Peritoneum (tissue), 1 donor: ENCODE measurements around the genes ACSBG2, CRB3 and GPR108.

GRCh38 chr19:5669417-5669991 is 10.8 kb downstream of the MICOS13 start:
- PRO-cap: no peak

DNA sequence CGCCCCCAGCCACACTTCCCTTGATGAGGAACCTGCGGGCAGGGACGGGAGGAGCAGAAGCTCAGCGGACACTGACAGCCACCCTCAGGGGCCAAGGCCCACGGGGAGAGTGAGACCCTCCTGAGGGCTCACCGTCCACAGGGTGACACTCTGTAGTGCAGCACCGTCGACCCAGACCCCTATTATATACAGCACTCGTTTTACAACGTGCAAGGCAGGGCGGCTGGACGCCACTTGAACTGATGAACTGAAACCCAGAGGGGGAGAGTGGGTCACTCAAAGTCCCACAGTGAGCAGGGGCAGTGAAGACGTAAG is 627 bp downstream of the MICOS13 start:
- PRO-cap: no peak

DNA sequence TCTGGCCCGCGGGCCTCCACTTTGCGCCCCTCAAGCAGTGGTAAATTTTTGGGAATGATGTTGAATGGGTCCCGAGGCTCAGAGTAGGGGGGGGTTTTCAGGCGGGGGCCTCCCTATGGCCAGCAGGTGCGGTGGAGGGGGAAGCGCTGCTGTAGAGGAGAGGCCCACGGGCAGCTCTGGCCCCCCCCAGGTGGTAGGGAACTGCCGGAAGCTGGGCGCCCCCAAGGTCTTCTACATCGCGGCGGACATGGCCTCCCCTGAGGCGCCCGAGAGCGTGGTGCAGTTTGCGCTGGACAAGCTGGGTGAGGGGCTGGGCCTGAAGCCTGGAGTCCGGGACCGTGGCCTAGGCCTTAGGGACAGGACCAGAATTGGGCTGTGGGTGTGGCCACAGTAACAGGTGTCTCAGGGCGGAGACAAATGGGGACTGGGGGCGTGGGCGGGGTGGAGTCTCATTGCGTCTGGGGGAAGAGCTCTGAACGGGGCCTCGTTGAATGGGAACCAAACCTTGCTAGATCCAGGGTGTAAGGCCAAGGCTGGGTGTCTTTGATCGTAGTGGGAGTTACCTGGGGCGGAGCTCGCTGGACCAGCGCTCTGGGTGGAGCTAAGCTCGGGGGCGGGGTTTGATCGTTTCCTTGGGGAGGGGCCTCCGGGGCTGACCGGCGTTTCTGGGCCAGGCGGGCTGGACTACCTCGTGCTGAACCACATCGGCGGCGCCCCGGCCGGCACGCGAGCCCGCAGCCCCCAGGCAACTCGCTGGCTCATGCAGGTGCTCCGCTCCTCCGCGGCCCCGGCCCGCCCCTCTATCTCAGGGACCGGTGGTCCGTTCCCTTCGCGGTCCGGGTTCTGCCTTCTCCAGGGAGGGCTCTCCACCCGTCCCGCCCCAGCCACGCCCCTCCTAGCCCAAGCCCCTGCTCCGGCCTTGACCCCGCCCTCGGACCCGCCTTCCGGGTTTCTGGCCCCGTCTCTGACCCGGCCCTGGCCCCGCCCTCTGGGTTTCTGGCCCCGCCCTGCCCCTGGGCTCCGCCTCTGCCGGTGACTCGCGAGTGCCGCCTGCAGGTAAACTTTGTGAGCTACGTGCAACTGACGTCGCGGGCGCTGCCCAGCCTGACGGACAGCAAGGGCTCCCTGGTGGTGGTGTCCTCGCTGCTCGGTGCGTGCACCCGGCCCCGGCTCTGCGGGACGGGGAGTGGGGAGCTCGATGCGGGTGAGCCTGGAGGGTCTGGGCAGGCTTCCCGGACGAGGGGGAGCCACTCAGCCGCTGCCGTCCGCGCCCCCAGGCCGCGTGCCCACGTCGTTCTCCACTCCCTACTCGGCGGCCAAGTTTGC is 3.4 kb upstream of the RPL36 start:
- PRO-cap: no peak

DNA sequence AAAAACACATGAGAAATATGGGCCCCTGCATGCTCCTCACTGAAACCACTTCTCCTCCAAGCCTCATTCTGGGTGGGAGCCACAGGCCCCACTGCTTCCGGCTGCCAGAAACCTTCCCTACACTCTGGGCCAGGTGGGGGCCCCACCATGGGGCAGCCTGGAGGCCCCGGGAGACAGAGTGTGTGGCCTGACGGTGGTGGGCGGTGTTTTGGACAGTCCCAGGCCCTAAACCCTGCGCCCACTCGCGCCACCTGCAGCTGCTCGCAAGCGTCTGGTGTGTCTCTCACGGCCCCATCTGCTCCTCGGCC is 5.5 kb downstream of the RPL36 start:
- PRO-cap: no peak

DNA sequence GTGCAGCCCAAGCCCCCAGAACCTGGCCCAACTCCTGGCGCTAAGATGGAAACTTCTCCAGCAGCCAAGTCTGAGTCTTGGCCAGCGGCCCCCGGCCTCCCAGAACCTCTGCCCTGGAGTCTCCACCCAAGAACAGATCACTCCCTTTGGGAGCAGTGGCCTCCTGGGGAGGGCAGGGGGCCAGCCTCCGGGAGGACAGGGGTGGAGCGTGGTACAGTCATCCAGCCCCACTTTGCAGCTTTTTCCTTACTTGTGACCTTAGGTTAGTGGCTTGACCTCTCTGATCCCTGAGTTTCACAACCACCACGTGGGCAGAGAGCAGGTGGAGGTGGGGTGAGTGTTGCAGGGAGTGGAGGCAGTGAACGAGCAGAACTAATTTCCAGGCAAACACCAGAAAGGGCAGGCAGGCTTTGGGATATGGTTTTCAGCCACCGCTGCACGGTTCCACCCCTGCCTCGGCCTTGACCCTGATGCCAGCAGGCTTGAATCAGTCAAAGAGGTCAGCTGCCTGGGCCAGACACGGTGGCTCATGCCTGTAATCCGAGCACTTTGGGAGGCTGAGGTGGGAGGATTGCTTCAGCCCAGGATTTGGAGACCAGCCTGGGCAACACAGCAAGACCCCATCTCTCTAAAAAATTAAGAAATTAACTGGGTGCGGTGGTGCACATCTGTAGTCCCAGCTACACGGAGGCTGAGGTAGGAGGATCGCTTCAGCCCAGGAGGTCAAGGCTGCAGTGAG is 4.2 kb upstream of the NRTN start:
- PRO-cap: no peak

DNA sequence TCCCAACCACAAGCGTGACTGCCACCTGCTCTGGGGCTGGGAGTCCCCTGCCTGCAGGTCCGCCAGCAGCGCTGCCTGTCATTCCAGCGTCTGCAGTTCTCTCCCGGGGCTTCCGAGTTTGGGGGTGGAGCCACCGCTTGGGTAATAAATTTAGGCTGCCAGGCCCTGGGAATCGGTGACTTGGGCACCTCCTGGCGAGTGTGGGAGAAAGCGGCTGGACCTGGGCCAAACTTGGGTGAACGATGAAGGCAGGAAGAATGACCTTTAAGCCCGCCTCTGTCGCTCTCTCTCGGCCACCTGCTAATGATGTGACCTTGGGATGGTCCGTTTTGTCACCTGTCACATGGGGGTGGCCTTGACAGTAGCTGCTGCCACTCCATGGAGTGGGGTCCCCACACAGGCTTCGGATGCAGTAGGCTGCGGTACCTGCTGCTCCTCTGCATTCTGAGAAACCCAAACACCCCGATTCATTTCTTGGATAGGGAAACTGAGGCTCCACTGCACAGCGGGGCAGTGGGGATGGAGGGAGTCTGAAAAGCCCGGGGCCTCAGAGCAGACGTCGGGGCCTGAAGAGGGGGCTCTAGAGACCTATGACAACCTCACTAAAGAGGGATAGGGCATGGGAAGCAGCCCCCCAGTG is 12.7 kb downstream of the FUT6 start:
- PRO-cap: no peak

DNA sequence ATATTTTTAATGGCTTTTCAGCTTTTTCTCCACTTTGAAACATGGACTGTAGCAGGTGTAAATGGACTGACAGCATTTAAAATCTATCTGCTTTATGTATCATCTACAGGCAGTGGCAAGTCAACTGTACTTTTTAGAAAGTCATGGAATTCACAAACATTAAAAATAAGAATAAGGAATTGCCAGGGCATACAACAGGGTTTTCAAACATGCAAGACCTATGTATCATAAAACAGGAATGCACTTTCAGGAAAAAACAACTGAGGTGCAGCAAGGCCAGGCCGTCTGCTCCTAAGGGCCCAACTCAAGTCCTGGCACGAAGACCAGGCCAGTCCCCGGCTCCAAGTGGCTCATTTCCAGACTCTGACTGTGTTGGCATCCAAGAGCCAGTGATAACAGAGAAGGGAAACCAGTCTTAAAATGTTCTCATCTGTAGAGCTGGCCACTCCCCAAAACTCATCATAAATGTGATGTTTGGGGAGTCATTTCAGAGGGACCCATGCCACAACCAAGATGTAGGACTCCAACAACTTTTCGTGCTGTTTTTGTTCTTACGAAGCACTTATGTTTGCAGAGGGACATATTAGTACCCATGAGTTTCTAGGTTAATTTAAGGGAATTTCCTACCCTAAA is 7.0 kb downstream of the RFX2 start:
- PRO-cap: no peak

DNA sequence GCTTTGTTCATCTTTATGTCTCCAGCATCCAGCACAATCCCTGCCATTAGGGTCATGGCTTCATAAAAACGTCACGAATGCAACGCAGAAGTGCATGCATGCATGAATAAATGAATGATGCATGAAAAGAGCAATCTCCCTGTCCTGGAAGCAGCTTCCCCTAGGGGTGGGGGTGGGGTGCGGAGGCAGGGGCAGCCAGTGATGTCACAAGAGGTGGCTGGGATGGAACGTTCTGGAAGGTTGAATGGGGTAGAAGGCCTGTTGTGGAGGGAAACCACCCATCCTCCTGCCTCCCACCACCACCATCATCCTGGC is at the start of gene ACSBG2:
TSS of gene ACSBG2 (plus strand) at position 243 of the 315 bp plus-strand sequence.
- PRO-cap: no peak

DNA sequence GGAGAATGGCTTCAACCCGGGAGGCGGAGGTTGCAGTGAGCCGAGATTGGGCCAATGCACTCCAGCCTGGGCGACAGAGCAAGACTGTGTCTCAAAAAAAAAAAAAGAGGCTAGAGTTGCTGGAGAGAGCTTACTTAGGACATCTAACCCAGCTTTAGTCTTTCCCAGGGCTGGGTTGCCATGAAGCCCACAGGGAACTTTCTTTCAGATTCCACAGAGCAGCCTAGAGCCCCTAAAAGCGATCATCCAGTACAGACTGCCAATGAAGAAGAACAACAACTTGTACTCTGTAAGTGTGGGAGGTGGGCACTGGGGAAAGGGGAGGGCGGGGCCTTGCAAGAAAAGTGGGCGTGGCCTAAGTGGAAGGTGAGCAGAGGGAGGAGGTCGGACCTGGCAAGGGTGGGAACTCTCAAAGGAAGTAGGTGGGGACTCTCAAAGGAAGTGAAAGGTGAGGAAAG is 25.6 kb downstream of the ACSBG2 start:
- PRO-cap: no peak

DNA sequence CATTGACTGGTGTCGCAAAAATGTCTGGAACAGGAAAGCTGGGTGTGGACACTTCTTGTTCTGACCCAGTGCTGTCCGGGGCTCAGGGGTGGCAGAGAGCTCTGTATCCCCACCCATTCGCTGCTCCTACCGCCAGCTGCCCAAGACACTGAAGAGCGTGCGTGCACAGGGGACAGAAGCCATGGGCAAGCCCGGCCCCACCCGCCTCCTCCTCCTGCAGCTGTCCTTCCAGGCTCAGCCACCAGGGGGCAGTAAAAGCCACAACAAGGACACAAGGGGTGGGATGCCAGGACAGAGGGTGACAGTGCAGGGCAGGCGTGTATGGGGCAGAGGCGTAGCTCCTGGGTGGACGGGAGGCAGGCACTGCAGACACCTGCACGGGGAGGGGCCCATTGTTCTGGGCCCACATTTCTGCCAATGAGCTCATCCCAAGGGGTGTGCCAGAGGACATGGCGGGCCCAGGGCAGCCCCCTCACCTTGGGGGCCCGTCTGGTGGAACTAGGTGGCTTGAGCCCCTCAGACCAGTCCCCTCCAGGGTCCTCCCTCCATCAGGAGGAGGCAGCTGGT is 61.3 kb downstream of the MLLT1 start:
- PRO-cap: no peak

- PRO-cap: no peak
Measured at GRCh38 chr19:6463807-6465020, at the start of gene CRB3. TSS of gene CRB3 (plus strand) at chr19:6464271.

DNA sequence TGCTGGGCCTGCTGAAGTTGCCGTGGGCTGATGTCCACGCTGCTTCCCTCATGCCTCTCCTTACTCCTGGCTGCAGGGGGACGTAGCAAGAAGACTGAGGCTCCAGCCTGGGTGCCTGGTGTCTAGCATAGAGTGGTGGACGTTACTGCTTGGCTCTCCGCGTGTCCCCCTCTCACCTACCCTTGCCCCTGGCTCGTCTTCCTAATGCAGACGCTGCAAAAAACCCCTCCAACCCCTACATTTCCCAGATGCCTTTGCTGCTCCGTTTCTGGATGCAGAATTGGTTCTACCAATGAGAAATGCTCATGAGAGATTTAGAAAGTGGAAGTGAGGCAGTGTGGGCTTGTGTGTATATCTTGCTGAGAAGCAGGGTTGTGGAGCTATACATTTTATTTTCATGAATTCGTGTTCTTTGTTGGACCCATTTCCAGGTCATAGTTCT is 7.8 kb upstream of the DENND1C start:
- PRO-cap: no peak

DNA sequence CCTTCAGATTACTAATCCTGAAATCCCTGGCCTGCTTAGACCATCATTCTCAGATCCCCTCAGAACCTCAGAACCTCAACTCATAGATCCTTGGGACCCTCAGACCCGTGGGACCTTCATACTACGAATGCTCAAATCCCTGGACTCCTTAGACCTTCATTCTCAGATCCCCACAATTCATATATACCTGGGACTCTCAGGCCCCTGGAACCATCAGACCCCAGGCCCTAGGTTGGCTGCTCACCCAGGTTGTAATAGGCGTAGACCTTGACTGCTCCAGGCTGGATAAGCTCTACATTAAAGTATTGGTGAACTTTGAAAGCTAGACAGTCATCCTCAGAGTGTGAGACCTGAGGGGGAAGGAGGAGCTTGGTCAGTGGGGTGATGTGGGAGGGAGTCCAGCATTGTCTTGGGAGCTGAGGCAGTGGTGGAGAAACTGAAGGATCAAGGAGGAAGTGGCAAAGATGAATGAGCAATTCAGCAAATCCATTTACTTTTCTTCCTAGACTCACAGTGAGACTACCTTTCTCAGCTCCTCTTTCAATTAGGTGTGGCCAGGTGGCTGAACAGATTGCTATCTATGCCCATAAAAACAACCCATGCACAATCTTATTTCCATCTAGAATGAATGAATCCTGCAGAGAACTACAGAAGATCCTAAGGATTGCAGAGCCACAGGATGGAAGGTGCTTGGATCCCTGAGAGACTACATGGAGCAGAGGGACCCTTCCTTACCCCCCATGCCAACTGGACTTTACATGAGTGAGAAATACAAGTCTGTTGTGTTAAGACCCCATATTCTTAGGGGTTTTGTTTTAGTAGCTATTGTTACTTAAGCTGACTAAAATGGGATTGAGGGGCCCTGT is 10.2 kb upstream of the TNFSF14 start:
- PRO-cap: no peak

DNA sequence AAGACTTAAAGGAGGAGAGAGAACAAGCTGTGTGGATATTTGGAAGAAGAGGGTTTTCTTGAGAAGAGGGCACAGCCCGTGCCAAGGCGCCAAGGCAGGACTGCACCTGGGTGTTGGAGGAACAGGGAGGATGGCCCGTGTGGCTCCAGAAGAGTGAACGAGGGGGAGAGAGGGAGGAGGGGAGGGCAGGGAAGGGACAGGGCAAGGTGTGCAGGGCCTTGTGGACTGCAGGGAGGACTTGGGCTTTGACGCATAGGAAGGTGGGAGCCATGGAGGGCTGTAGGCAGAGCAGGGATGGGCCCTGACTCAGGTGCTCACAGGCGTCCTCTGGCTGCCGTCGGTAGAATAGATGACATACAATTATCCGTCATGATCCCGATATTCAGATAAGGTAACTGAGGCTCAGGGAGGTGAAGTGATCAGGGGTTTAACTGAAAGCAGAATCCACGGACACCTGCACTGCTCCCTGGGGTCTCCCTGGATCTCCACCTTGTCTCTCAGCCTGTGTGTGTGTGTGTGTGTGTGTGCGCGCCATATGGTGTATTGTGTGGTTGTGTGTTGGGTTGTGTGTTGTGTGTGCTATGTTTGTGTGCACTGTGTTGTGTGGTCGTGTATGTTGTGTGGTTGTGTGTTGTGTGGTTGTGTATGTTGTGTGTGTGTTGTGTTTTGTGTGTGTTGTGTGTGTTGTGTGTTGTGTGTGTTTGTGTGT is 3.4 kb downstream of the C3 start:
- PRO-cap: no peak

GRCh38 chr19:6722227-6722881 is 1.9 kb upstream of the C3 start:
- PRO-cap: no peak

DNA sequence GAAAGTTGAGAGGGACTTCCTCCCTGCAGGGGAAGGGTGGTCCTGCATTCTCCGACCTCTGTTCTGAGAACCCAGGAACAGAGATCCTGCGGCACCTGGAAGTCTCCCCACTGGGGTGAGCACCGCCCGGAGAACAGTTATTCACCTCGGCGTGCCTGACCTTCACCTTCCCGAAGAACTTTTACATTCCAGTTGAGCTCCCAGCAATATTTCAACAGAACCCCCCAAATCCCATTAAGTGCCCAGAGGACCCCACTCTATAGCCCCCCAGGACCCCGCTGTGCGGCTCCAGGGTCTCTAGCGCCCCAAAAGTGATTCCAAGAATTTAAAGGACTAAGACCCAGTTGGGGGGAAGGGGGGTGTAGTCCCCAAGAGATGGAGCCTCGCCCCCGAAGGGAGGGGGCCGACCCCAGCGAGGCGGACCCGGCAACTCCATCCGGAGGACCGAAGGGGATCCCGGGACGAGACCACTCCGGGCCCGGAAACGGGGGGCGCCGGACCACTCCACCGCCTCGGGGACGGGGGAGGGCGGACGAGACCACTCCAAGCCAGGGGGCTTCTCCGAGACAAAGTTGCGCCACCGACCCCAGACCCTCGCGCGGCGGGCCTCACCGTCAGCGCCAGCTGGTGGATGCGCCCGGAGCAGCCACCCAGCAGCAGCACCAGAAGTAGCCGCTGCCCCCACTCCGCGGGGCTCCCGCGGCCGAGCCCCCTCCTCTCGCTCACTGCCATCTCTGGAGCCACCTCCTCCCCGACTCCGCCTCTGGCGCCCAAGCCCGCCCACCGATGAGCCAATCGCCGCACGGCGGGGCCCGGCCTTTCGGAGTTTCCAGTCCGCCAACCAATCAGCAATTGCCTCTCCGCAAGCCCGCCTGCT is at the start of gene GPR108:
TSS of gene GPR108 (minus strand) at position 736 of the 877 bp plus-strand sequence.
- PRO-cap: no peak

DNA sequence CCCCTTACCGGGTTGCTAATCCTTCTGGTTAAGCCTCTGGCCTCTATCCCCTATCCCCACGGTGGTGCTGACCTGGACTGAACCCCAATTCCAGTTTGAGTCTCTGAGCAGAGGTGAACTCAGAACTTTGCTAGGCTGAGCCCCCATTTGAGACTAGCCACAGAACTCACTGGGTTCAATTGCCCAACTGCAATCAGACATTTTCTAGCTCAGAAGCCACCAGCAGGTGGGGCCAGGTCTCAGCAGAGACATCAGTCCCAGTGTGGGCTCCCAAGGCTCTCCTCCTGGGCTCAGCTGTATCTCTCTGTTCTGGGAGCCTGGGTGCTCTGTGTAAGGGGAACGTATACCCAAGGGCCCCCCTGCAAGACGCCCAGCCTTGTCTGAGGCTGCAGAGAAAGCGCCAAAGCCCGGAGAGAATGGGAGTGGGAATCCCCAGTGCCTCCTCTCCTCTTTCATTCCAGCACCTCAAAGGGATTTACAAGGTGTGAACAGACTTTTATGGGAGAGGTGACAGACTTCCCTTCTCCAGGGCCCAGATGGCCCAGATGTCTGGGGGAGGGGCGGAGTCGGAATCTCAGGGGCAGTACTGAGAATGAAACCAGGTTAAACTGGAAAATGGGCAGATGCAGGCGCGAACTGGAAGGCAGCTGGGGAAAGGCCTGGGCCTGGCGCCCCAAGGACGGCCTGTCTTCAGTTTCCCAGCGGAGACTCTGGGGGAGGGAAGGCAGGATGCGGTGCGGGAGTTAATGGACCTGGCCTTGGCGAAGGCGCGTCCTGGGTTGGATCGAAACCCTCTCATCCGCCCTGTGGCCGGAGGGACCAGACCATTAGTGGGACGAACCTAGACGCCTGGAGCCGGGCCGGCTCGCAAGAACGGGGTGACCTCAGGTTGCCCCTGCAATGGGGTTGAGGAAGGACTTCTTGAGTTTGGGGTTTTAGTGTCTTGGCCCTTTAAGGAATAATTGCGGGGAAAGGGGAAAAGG is 778 bp upstream of the TRIP10 start:
- PRO-cap: no peak

DNA sequence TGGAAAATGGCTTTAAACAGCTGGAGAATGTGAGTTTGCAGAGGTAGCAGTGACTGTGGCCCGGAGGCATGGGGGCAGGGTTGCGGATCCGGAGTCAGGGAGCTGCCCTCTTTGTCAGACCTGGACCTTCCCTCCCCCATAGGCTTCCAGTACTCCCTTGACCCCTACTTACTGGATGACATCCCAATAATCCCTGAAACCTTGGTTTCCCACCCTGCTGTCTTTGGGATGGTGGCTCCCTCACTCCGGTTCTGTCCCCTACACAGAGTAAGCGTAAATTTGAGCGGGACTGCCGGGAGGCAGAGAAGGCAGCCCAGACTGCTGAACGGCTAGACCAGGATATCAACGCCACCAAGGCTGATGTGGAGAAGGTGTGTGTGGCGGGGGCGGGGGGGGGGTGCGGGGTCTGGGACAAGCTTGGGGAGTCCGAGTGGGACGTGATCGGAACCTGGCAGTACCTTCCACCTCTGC is 3.8 kb downstream of the TRIP10 start:
- PRO-cap: no peak

- PRO-cap: no peak
Measured at GRCh38 chr19:6743760-6744813, 4.6 kb downstream of the TRIP10 start.

DNA sequence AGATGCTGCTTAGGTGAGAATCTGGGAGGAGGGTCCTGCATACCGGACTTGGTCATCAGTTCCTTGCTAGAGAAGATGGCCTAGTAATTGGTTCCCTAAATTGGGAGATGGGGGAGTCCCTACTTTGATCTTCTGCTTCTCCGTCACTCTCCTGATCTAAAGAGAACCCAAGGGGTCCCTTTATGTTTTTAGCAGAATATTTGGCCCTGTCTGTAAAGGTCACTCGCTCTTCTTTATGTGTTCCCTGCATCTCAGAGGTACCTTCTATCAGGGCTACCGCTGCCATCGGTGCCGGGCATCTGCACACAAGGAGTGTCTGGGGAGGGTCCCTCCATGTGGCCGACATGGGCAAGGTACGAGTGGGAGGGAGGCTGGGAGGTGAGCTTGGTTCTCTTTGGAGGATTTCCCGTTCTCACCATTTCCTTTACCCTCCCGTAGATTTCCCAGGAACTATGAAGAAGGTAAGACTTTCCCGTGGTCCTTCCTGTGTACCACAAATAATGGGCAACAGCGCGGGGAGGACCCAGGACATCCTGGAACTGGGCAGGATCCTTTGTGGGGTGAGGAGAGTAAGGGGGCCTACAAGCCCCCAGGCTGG is 54.0 kb upstream of the ADGRE1 start:
- PRO-cap: no peak